ENCODE data around the gene CDC42BPA.

DNA sequence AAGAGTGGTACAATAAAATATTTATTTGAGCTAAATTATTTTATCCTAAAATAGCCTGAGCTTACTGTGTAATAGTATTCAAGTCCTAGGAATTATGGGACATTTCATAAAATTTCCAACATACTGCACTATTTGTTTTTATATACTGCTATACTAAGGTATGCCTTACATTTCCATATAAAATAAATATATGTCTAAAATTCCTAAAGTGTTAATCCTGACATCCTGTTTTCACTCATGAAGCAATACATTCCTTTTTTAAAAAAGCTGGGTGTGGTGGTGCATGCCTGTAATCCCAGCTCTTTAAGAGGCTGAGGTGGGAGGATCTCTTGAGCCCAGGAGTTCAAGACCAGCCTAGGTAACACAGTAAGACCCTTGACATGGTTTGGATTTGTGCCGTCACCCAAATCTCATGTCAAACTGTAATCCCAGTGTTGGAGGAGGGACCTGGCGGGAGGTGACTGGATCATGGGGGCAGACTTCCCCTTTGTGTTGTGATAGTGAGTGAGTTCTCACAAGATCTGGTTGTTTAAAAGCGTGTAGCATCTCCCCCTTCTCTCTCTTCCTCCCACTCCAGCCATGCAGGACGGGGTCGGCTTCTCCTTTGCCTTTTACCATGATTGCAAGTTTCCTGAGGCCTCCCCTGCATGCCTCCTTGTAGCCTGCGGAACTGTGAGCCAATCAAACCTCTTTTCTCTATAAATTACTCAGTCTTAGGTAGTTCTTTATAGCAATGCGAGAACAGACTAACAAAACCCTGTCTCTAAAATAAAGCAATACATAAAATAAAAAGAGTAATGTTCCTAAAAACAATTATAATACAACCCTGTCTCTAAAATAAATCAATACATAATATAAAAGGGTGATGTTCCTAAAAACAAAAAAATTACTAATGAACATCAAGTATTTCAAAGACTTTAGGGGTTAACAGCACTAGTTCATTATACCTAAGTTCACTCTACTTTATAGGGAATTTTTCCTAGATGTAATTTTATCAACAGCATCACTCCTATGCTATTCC lies 5.7 kb downstream of the CDC42BPA start:
- RRBS: no CpG with 5 or more reads among the region's 7 CpGs

DNA sequence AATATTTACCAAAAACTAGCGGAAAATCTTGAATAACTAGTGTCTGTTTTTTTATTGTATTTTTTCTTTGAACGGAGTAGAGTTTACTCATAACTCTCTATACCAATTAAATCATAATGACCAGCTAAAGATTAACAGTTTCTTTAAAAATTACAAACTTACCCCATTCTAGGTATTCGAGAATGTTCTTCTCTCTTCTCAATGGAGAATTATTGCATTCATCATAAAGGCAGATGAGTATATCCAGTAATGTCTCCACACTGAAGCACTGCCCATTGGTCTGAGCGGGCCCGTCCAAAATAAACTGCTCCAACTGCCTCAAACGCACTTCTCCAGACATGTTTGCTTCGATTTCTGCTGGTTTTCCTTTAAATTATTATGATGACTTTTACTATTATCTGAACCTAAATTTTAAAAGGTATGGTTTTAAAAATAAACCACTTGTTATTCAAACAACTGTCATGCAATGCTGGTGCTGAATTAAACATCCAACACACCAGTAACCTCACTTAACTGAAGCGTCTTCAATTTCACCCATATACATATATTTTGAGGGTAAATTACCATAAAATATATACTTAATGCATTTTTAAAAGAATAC lies 1.3 kb downstream of the CDC42BPA start:
- RRBS: no CpG with 5 or more reads among the region's 8 CpGs

DNA sequence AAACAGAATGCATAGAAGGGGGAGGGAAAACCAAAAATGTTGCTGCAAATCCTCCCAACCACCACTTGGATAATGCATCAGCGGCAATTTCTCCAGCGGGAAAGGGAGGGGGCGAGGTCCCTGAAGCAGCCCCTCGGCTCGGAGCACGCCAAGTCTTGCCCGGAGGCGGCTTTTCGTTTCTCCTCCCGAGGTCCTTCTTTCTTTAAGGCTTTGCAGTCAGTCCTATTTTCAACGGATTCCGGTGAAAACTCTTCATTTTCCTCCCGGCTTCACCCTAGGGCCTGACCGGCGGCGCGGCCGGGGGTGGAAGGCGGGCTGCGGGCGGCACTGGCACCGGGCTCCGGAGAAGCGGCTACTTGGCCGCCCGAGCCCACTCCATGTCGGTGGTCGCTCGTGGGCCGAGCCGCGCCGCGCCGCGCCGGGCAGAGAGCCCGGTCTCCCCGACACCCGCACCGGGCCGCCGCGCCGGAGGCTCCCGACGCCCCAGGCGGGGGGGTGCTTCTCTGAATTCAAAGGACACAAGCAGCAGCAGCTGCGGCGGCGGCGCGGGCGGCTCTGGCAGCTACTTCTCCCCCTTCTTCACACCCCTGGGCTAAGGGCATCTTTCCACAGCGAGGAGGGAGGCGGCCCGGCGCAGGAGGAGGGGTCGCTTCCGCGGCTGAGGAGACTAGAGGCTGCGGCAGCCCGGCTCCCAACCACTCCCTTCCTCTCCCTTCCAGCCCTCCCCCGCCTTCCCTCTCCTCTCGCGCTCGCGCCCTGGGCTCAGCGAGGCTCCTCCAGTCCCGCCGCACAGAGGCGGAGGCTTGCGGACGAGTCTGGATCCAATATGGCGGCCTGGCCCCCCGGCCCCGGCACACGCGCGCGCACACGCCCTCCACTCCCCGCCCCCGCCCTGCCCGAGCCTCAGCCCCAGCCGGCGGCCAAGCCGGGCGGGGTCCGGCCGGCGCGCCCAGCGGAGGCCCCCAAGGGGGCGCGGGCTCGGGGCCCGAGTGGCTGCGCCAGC lies at the start of gene CDC42BPA:
CDC42BPA (minus strand) TSS at position 828 of the 1,003 bp plus-strand sequence.
- RRBS: 1% methylated on average over 35 of the region's 99 CpGs

DNA sequence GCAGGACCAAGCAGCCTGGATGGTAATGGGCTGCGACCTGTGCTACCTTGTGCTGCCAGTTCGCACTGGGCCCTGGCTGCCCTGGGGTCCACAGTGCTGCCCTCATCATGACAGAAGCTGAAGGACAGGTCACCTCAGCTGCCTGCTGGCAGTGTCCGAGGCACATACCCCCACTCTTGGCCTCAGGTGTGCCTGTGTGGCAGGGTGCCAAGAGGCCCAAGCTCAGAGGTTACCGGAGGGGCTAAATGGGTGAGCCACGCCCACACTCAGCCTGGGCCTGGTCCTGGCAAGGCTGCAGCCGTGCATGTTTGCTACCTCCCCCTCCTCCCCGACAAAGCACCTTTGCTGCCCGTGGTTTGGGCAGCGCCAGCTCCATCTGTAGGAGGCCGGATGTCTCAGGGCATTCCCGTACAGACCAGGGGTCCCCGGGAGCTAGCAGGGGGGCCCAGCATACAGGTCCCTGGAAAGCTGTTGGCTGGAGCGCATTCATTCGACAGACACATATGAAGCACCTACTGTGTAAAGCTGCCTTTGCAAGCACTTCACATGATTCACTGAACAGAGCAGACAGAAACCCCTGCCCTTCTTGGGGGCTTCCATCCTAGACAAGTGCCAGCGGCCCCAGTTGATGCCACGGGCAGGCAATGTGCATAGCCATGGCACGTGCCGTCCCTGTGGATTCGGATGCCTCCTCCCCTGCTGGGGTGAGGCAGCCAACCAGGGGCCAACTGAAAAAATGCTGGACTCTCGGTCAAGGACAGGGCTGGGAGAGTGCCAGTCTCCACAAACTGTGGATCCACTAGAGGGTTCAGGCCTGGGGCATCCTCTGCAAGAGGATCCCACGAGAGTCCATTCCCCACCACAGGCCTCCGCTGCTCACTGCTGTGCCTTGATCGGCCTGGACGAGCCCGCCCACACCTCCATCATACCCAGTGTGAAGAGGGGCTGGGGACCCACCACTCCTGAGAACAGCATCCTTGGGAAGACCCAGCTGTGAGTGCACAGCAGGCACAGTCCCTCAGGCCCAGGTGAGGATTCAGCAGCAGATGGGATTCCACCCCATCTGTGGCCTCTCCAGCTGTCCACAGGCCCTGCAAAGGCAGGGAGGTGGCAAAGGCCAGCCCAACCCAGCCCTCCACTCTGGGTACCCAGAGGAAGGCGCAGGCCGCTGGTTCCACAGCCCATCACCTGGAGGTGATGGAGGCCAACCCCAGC lies 4.0 kb downstream of the JMJD4 start:
- RRBS: 100% methylated on average over 1 of the region's 27 CpGs

DNA sequence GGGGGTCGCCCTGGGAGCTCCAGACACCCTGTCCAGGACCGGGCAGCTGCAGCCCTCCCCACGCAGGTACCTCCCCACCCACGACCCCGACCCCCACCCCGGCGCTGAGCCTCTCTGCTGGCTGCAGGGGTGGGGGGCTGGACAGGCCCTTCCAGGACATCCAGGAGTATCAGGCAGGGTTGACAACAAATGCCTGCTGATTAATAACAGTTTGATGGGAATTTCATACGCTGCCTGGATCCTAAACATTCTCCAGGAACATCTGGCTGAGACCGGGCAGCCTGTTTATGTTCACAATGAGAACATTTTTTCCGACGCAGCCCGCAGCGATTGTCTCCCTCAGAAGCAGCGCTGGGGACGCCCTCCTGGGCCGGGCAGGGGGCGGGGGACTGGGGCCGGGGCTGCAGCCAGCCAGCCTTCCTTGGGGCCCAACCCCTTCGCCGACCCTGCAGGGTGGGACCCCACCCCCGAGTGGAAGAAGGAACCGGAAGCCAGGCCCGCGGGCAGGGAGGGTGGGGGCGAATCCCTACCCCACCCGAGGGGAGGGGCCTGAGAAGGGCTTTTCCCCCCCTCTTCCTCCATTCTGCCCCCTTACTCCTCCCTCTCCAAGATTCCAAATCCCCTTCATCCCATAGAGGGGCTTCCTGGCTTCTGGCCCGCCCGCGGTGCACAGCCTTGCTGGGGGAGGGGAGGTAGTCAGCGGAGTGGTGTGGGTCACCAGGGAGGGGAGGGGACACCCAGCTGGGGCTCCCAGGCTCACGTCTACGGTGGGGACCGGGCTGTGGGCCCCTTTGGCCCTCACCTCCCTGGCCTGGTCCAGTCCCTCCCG lies 60.7 kb downstream of the WNT9A start:
- RRBS: 4% methylated on average over 13 of the region's 34 CpGs

DNA sequence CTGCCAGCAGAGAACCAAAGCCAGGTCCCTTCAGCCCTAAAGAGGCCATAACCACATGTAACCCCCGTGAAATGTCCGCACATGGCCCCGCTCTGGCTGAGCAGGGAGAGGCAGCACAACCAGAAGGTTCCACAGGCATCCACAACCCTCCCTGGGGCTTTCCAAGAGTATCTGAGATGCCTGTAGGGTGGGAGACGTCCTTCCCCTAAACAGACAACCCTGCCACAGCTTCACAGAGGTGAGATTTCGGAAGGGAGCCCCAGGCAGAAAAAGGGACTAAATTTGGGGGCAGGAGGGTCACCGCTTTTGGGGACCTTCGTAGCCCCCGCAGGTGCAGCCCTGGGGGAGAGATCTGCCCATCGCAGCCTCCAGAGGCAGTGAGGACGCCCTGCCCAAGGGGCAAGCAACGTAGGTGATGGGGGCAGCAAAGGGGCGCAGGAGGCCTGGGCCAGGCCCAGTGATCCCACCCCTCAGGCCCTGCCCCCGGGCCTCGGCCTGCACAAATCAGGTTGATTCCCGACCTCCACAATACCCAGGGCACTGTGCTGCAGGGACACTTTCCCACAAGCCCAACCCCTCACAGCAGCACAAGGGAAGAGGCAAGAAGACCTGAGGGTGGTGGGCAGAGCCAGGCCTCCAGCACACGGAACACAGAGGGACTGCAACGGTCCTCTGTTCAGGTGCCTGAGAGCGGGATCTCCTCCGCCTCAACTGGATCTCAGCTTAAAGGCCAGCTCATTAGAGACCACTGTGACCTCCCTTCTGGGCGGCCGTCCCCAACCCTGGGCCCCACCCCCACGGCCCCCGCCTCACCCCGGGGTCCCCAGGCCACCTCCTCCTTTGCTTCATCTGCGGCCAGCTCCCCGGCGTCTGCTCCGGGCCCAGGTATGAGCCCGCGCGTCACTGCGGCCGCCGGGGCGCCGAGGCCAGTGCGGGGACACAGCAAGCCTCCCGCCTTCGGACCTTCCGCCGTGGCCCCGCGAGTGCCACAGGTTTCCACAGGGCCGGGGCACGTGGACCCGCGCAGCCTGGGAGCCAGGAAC lies 925 bp upstream of the ARF1 start:
- RRBS: 1% methylated on average over 19 of the region's 47 CpGs

GRCh38 chr1:228085067-228086252 lies 3.0 kb downstream of the ARF1 start:
- RRBS: no CpG with 5 or more reads among the region's 14 CpGs

- RRBS: no CpG with 5 or more reads among the region's 11 CpGs
Measured at GRCh38 chr1:228142829-228143348, 2.8 kb downstream of the GUK1 start.

- RRBS: no CpG with 5 or more reads among the region's 8 CpGs
Measured at GRCh38 chr1:228144402-228144827, 4.3 kb downstream of the GUK1 start.

- RRBS: no CpG with 5 or more reads among the region's 35 CpGs
Measured at GRCh38 chr1:228287653-228288603, 80.1 kb downstream of the OBSCN start.

DNA sequence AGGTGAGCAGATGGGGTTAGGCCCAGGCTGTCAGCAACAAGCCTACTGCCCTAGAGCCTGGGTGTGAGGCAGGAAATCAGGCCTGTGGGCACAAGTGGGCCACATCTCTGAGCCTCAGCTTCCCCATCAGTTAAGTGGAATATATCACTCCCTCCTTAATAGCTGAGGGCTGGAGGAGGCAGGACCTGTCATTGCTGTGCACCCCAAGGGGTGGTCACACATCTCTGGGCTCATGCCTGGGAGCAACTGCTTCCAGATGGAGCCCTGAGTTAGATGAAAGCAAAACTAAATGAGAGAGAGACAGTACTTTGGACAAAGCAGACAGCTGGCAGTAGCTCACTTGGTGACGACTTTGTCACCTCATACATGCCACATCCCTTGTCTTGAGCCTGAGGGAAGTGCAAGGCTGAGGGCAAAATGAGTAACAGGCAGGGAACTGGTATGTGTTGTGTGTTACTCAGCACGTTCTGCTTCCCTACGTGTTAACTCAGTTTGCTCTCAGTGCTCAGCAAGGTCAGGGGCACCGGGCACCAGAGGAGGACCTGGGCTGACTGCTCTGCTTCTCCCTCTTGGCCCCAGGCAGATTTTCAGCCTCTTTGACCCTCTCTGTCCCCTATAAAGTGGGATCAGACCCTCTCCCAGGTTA lies 48.3 kb downstream of the TRIM11 start:
- RRBS: no CpG with 5 or more reads among the region's 4 CpGs

- RRBS: no CpG with 5 or more reads among the region's 20 CpGs
Measured at GRCh38 chr1:228379204-228379586, 27.4 kb downstream of the TRIM11 start.

GRCh38 chr1:228392811-228393790 lies 13.5 kb downstream of the TRIM11 start:
- RRBS: 34% methylated on average over 3 of the region's 15 CpGs

GRCh38 chr1:228405570-228406651 lies 724 bp downstream of the TRIM11 start:
- RRBS: 2% methylated on average over 9 of the region's 82 CpGs

GRCh38 chr1:228414591-228415227 lies 2.0 kb downstream of the TRIM17 start:
- RRBS: 100% methylated on average over 5 of the region's 24 CpGs

- RRBS: no CpG with 5 or more reads among the region's 5 CpGs
Measured at GRCh38 chr1:228423393-228423988, 1.7 kb downstream of the H3-4 start.

DNA sequence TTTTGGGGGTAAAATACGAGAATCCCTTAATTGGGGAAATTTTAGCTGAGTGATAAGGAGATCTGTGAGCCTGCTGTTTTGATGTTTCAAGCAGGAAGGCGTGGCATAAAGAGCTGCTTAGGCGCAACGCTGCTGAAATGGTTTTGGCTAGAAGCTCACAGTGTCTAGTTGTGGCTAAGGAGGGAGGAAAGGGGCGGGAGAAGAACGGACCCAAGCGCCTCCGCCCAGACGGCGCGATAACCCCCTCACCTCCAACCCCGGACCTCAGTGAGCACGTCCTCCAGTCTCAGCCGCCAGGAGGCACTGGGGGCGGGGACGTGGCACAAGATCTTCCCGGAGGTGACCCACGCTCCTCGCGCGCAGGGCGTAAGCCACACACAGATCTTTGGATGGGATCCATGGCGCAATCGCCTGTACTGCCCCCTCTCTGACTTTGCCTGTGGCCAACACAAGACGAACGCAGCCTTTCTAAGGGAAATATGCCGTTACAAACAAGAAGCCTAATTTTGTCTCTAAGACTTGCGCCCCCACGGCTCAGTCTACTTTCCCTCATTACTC lies 5.7 kb downstream of the H2BC26 start:
- RRBS: 3% methylated on average over 6 of the region's 29 CpGs

GRCh38 chr1:228647374-228648606 lies 87.5 kb upstream of the RHOU start:
- RRBS: 6% methylated on average over 20 of the region's 81 CpGs

GRCh38 chr1:228851940-228852566 lies 116.8 kb downstream of the RHOU start:
- RRBS: no CpG with 5 or more reads among the region's 9 CpGs

GRCh38 chr1:228949601-228950101 lies 214.4 kb downstream of the RHOU start:
- RRBS: no CpG with 5 or more reads among the region's 10 CpGs

Data from epithelial cell of prostate (primary cell).